ENCODE measurements around a stretch of chr3.

- RAMPAGE, long total RNA: no peak
- RRBS: no CpG with 5 or more reads among the region's 5 CpGs
Observed at GRCh38 chr3:69370730-69371292, 15.1 kb downstream of the FRMD4B start.

- RAMPAGE, long total RNA: no peak
- RRBS: no CpG with 5 or more reads among the region's 2 CpGs
Observed at GRCh38 chr3:69384245-69384963, 1.5 kb downstream of the FRMD4B start.

GRCh38 chr3:69737970-69738843 is 1.1 kb upstream of the MITF start:
- RAMPAGE, long total RNA: no peak
- RRBS: no CpG with 5 or more reads among the region's 8 CpGs

DNA sequence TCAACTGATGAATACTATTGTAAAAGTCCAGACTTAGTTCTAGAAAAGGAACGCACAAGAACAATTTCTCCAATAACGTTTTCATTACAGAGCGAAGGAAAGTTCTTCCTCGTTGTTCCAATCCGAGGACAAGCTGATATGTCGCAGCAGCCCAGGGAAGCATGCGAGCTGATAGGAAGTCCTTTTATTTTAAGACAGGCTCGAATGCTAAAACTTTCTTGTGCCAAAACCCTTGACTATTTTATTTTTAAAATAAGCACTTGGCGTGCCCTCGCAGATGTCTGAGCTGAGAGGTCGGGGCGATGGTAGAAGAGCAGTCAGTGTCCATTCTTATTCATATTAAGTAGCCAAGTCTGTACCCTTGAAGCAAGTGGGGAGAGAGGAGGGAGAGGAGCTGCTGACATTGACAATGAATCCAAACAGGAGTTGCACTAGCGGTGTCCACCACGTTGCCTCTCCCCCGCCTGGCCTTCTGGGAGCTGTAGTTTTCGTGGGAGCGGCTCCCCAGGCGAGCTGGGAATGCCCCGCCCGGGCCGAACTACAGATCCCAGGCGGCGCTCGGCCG is 338 bp upstream of the MITF start:
- RAMPAGE, long total RNA: no peak
- RRBS: 1% methylated on average over 6 of the region's 25 CpGs

DNA sequence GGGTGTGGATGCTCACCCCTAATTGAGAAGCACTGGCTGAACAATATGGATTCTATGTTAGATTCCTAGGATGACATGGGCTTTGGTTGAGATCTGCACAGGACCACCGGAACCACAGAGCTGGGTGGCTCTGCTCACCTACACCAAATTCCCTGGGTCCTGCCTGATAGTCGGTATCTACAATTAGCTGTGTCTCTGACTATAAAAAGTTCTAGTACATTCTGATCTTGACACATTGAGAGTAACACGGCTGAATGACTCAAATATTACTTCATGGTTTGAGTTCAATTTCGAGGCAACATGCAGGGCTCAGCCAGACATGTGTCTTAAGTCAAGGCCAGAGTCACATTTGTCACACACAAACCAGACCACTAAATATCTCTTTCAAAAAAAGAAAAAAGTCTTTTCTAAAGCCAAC is 577.2 kb upstream of the MDFIC2 start:
- RAMPAGE, long total RNA: no peak
- RRBS: no CpG with 5 or more reads among the region's 4 CpGs

DNA sequence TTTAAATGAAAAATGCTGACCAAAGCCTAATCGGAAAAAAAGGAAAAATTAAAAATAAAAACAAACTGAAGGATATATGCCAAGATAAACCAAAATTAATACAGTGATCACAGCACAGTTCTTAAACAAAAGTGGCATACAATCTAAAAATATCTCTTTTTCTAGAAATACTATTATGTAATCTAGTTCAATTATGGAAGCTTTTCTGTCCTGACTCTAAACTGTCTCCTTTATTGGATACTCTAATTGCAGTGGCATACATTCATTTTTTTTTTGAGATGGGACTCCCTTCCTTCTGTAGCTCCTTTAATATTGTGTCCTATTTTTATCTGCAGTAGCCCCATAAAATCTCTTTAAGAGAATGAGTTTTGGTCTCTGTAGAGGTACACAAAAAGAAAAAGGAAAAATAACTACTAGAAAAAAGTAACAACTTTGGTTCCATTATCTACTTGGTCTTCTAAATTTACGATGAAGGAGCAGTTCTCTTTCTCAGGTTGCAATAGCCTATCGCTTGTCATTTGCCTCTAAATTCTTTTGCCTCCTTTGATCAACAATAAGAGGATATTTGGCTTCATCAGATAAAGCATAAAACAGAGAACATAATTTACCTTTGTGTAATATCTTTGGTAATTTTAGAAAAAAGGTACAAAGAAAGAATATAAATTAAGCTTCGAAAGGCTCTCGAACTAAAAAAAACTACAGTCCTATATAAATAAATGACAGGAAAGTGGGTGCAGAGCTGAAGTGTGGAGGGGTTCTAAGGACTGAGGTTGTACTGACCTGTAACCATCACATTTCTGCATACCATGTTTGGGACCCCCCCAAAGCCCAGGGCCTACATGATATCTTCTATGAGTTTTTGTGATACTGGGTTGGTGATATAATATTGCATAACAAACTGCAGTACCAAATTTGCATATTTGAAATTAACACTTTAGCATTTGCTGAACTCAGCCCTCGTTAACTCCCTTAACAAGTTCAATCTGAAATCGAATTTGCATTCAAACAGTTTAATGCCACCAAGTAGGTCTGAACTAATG is 626.3 kb downstream of the FOXP1 start:
- RAMPAGE, long total RNA: no peak
- RRBS: no CpG with 5 or more reads among the region's 7 CpGs

DNA sequence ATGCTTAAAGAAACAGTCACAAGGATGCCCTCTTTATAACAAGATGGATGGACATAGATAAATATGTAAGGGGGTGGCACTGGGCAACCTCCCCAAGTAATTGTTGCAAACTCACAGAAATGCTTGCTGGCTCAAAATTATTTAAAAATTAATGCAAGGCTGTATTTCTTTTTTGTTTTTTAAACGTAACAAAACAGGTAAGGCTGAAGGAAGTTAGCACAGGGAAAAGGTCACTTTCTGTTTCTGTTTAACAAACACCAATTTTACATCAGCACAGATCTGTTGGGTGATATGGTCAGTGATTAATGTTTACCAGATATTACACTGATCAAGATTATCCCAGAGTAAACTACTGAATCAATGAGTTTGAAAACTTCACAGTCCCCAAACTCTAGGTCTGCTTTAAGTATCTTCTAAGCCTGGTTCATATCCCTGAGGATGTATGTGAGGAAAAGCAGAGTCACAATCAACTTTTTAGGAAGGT is 558.0 kb downstream of the FOXP1 start:
- RAMPAGE, long total RNA: no peak
- RRBS: no CpG with 5 or more reads among the region's 1 CpG

DNA sequence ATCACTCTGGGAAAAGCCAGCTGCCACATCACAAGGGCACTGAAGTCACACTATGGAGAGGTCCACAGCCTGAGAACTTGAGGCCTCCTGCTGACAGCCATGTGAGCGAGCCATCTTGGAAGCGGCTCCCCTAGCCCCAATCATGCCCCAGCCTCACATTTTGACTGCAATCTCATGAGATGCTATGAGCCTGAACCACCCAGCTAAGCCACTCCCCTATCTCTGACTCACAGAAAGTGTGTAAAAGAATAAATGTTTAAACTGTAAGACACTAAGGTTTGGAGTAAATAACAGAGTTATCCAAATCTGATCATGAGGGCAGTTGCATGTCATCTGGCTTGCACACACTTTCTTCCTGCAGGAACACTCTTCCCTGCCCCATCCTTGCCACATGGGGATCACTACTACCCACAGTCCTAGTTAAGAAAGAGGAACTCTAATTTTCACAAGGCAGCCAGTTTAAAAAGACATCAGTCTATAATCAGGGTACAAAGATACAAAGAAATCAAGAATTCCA is 494.2 kb downstream of the FOXP1 start:
- RAMPAGE, long total RNA: no peak
- RRBS: no CpG with 5 or more reads among the region's 2 CpGs

GRCh38 chr3:71137000-71137971 is 446.2 kb downstream of the FOXP1 start:
- RAMPAGE, long total RNA: no peak
- RRBS: no CpG with 5 or more reads among the region's 8 CpGs

GRCh38 chr3:71142554-71142888 is 441.0 kb downstream of the FOXP1 start:
- RAMPAGE, long total RNA: no peak
- RRBS: no CpG with 5 or more reads among the region's 3 CpGs

DNA sequence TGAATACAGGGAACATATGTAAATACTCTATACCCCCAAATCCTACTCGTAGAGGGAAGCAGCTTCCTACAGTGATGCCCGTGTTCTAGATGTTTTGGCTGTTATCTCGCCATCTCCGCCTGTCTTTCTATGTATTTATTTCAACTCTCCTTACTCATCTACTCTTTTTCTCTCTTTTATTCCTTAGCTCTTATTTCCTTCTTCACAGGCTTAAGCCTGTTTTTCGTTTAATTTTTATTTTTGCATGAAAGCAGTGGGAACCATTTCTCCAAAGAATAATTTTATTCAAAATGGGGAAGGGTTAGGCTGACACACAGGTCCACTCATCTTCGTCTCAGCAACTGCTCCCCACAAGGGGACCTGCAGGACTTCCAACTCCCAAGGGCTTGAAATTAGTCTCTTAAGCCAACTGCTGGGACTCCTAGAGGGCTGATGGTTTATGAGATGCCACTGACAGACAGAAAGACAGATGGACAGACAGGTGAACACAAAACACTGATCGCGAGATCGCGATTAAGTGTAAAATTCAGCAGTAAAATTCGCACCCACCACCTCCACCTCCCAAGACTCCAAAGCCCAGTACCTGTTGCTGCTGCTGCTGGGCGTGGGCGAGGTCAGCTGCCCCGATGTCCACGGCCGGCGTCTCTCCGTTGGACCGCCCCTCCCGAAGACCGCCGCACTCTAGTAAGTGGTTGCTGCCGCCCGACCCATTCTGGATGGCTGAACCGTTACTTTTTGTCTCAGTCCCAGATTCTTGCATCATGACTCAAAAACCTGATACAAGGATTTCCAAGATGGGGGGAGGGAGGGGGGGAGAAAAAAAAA is 385.7 kb downstream of the FOXP1 start:
- RAMPAGE, long total RNA: no peak
- RRBS: no CpG with 5 or more reads among the region's 25 CpGs

- RAMPAGE, long total RNA: no peak
- RRBS: no CpG with 5 or more reads among the region's 4 CpGs
Observed at GRCh38 chr3:71219815-71220492, 363.6 kb downstream of the FOXP1 start.

DNA sequence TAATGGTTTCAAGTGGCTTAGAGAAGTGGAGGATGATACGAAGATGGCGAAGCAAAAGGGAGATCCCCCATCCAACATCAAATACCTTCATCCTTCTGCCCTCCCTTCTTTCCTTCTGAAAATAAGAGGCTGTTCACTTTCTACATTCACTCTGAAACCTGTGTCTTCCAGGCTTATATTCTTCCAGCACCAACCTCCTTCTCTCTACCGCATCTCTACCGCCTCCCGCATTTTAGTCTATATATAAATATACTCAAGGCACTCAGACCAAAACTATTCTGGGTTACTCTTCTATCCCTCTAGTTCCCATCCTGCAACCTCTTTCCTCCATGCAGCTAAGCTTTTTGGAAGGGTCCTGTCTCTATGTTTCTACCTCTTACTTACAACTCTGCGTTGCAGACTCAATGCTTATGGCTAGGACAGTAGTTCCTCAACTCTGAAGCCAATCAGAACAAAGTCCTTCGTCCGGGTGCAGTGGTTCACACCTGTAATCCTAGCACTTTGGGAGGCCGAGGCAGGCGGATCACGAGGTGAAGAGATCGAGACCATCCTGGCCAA is 362.0 kb downstream of the FOXP1 start:
- RAMPAGE, long total RNA: no peak
- RRBS: no CpG with 5 or more reads among the region's 12 CpGs

GRCh38 chr3:71249096-71249634 is 334.4 kb downstream of the FOXP1 start:
- RAMPAGE, long total RNA: no peak
- RRBS: no CpG with 5 or more reads among the region's 3 CpGs

GRCh38 chr3:71309345-71309674 is 274.2 kb downstream of the FOXP1 start:
- RAMPAGE, long total RNA: no peak
- RRBS: no CpG with 5 or more reads among the region's 3 CpGs

DNA sequence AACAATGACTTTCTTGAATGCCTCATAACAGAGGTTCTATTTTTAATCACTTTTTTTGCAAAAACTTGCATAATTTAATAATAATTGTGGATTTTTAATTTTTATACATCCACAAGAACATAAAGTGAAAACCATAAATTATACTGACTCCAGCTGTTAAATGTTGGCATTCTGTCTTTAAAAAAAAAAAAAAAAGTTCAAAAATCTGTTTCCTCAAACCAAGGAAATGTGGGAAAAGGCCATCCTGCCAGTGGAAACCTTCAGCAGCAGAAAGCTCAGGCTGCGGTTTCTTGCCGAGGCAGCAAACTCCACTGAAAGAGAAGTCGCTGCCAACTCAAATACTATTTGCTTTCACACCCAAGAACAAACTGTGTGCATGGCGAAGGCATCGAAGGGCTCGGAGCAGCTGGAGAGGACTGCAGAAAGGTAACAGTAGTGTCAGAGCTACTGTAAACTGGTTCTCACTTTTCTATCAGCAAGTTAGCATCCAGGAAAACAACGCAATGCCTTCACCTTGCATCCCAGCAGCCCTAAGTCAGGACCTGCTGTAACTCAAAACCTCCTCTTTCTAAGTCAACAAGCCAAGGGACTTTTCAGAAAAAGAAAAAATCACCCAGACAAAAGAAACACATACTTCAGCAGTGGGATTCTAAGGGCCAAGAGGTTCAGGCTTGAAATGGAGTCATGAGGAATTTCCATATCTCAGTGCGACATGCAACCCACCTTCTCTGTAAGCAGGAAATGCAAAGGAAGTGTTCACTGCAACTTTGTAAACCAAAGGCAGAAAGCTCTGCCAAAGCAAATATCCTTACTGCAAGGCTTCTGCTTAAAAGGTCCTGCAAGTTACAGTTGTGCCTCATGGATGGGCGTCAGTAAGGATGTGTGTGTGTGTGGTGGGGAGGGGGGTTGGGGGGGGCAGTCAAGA is 193.6 kb downstream of the FOXP1 start:
- RAMPAGE, long total RNA: no peak
- RRBS: no CpG with 5 or more reads among the region's 9 CpGs

- RAMPAGE, long total RNA: no peak
- RRBS: no CpG with 5 or more reads among the region's 5 CpGs
Observed at GRCh38 chr3:71447756-71448163, 135.8 kb downstream of the FOXP1 start.

GRCh38 chr3:71465255-71465662 is 118.3 kb downstream of the FOXP1 start:
- RAMPAGE, long total RNA: no peak
- RRBS: no CpG with 5 or more reads among the region's 6 CpGs

- RAMPAGE, long total RNA: no peak
Observed at GRCh38 chr3:71547655-71548237, 35.8 kb downstream of the FOXP1 start.

GRCh38 chr3:71581485-71582011 is 2.0 kb downstream of the FOXP1 start:
- RAMPAGE, long total RNA: start-site peak on the minus strand at chr3:71581891-71581953, 14 and 7 reads in 2 replicates
- RRBS: 2% methylated on average over 29 of the region's 51 CpGs